ENCODE measurements around the genes AP3D1, GADD45B and DIRAS1.

DNA sequence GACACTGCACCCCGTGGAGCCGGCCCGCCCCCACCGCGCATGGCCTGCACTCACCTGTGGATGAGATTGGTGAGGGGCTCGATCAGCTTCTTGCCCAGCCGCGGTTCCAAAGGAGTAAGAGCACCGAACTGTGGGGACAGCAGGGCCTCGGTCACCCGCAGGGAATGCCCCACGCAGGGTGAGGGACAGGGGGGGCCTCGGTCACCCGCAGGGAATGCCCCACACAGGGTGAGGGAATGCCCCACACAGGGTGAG lies 22.4 kb downstream of the AP3D1 start:
- PRO-cap, 2 experiments = no peak in any of the 2 experiments

- PRO-cap, 2 experiments = no peak in any of the 2 experiments
These were observed 8.9 kb downstream of the AP3D1 start for GRCh38 chr19:2142394-2143028.

DNA sequence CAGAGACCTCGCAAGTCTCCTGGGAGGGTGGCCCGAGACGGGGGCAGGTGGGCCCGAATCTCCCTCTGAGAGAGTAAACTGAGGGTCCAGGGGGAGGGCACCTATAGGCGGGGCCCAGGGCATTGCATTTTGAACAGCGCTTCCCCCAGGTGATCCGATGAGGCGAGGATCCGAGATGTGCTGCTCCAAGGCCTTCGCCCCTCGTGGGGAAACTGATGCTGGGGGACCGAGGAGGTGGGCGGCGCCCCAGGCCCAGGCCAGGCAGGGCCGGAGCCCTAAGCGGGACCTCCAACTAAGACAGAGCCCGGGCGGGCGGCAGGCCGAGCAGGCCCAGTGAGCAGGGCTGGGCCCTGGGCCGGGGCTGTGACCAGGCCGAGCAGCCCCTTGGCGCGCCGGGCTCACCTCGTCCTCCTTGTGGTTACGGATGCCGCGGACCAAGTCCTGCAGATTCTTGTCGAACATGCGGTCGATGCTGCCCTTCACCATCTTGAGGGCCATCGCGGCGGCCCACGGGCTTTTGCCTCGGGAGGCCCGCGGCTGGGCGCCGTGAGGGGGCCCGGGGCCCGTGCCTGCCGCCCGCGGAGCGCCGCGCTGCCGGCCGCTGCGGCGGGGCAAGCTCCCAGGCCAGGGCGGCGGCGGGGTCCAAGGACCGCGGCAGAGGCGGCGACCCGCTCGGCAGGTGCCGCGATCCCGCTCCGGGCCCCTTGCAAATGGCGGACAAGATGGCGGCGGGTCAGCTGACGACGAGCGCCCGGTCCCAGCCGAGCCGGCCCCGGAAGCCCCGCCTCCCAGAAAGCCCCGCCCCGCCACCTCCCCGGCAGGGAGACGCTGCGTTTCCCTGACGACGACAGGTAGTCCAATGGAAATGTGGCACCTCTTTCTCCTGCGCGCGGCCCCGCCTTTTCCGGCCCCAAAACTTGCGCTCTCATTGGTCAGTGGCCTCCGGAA lies at the start of gene AP3D1:
Gene AP3D1 (minus strand): TSS at position 730 of the 948 bp plus-strand sequence.
- PRO-cap, 2 experiments = peak in 2 of 2 experiments; most common minus-strand start position 711 of the sequence (in 1)

GRCh38 chr19:2203702-2204434 lies 32.3 kb downstream of the PLEKHJ1 start:
- PRO-cap, 2 experiments = no peak in any of the 2 experiments

DNA sequence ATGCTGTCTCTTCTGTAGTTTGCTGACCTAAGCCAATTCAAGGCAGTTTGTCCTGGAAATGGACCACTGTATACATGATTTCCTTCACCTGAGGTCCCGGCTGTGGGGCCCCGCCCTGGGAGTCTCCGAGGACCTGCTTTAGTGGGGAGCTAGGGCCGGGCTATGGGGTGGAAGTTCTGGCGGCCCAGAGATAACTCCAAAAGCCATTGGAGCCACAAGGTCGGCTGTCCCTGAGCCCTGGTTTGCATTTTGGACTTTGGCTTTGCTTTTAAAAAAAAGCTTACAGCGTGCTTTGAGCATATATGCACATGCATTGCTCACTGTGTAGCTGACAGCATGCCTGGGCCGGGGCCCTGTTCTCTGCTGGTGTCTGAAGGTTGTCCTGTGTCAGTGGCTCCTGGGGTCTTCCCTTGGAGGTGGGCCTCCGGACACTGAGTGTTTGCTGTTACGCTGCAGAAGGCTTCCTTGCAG lies 23.4 kb downstream of the PLEKHJ1 start:
- PRO-cap, 2 experiments = no peak in any of the 2 experiments

DNA sequence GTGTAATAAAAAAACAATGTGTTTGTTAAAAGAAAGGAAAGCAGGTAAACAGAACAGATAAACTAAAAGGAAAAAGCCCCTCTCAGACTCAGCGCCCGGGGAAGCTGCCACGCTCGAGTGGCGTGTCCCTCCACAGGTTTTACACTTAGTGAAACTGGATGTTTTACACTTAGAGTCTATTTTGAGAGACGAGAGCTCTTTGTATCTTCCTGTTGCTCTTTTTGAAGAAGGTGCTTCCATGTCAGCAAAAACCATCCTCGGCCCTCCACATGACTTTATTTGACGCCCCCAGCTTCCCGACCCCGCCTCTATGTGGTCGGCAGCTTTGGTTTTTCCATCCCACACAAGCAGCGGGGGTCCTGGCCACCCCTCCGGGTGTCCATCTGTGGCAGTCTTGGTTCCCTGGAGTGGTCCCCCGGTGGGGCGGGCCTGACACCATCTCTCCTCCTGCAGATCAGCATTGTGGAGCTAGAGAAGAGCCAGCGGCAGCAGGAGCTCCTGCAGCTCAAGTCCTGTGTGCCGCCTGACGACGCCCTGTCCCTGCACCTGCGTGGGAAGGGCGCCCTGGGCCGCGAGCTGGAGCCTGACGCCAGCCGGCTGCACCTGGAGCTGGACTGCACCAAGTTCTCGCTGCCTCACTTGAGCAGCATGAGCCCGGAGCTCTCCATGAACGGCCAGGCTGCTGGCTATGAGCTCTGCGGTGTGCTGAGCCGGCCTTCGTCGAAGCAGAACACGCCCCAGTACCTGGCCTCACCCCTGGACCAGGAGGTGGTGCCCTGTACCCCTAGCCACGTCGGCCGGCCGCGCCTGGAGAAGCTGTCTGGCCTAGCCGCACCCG lies 20.1 kb downstream of the PLEKHJ1 start:
- PRO-cap, 2 experiments = no peak in any of the 2 experiments

DNA sequence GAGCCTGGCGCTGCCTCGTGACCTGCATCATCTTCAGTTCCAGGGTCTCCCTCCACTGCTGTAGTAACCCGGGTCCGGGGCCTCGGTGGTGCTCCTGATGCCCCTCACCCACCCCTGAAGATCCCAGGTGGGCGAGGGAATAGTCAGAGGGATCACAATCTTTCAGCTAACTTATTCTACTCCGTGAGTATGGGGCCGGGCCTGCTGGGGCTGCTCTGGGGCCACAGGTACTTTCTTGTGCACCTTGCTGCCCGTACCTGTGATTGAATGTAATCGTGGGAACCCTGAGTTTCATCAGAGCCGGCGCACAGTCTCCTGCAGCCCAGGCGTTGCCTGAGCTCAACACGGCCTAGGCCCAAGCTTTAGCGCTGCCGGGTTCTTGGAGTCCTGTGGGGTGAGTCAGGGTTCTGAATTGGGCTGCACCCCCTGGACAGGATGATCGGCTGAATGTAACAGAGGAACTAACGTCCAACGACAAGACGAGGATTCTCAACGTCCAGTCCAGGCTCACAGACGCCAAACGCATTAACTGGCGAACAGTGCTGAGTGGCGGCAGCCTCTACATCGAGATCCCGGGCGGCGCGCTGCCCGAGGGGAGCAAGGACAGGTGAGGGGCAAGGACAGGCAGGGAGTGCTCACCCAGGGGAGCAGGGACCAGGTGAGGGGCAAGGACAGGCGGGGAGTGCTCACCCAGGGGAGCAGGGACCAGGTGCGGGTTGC lies 10.5 kb downstream of the PEAK3 start:
- PRO-cap, 2 experiments = peak in 1 of 2 experiments; most common plus-strand start position 525 of the sequence (in 1)

GRCh38 chr19:2275740-2276645 lies 6.0 kb downstream of the PEAK3 start:
- PRO-cap, 2 experiments = no peak in any of the 2 experiments

GRCh38 chr19:2303506-2303983 lies 4.4 kb downstream of the LINGO3 start:
- PRO-cap, 2 experiments = no peak in any of the 2 experiments

- PRO-cap, 2 experiments = no peak in any of the 2 experiments
These were observed 3.4 kb downstream of the LSM7 start for GRCh38 chr19:2324473-2325924.

- PRO-cap, 2 experiments = peak in 2 of 2 experiments; most common plus-strand start chr19:2476127 (in 2)
These were observed at the start of gene GADD45B for GRCh38 chr19:2476078-2476983. TSS of gene GADD45B (plus strand) at chr19:2476127.

DNA sequence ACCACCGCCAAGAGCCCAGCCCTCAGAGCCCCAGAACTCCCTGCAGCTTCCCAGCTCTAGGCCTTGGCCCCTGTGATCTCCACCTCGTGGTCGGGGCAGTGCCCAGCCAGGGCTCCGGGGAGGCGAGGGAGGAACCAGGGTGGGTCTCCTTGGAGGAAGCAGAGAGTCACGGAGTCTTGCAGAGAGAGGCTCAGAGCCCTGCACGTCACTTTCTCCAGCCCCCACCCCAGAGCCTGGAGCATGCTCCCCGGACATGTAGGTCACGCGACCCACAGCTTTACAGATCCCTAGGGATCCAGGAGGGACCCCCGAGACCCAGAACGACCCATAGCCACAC lies 11.9 kb downstream of the GADD45B start:
- PRO-cap, 2 experiments = no peak in any of the 2 experiments

DNA sequence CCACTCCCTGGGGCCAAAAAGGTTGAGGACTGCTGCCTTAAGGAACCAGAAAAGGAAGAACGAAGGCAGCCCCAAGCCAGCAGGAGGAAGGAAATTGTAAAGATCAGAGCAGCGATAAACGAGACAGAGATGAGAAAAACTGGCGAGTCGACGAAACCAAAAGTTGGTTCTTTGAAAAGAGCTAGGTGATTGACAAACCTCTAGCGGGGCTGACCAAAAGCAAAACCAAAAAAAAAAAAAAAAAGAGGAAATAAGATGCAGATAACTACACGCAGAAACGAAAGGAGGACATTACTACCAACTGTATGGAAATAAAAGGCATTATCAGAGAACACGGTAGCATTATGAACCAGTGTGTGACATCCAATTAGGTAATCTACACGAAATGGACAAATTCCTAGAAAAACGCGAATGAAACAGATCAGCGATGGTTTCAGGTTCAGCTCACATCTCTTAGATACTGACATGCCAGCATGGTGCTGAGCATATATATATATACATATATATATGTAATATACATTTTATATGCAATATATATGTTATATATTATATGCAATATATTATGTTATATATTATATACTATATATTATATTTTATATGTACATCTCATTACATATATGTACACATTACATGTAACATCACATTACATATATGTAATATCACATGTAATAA lies 77.1 kb downstream of the GADD45B start:
- PRO-cap, 2 experiments = no peak in any of the 2 experiments

- PRO-cap, 2 experiments = no peak in any of the 2 experiments
These were observed 103.2 kb downstream of the GADD45B start for GRCh38 chr19:2578718-2579842.

- PRO-cap, 2 experiments = no peak in any of the 2 experiments
These were observed 85.9 kb downstream of the GNG7 start for GRCh38 chr19:2616555-2617107.

- PRO-cap, 2 experiments = no peak in any of the 2 experiments
These were observed at the start of gene DIRAS1 for GRCh38 chr19:2721310-2721862. TSS of gene DIRAS1 (minus strand) at chr19:2721372.

- PRO-cap, 2 experiments = no peak in any of the 2 experiments
These were observed 1.8 kb downstream of the ZNF57 start for GRCh38 chr19:2902546-2902927.

DNA sequence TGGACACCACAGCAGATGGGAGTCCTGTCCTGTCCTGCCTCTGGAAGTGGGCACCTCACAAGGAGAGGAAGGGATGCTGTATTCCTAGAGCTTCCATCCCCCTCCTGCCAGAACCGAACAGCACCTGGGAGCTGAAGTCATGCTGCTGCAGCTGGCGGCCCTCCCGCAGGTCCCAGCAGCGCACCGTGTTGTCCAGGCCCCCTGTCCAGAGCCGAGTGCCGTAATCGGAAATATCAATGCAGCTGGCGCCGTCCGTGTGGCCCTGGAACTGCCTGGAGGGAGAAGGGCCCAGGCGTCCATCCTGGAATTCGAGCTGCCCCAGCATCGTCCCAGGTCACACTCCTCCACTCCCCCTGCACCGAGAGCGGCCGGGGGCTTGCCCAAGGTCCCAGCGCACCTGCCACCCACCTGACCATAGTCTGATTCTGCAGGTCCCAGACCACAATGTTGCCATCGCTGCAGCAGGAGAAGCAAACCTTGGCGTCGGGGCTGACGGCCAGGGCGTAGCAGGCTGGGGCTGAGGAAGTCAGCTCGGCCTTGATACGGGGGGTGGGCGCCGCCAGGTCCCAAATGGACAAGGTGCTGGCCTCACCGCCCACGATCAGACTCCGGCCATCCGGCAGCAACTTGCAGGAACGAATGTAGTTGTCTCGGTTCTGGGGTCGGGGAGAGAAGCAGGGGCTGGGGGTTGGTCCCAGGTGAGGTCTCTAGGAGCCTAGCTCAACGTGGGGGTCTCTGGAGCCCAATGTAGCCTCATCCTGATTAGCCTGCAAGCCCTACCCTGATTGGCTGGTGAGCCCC lies 23.6 kb downstream of the TLE2 start:
- PRO-cap, 2 experiments = no peak in any of the 2 experiments

DNA sequence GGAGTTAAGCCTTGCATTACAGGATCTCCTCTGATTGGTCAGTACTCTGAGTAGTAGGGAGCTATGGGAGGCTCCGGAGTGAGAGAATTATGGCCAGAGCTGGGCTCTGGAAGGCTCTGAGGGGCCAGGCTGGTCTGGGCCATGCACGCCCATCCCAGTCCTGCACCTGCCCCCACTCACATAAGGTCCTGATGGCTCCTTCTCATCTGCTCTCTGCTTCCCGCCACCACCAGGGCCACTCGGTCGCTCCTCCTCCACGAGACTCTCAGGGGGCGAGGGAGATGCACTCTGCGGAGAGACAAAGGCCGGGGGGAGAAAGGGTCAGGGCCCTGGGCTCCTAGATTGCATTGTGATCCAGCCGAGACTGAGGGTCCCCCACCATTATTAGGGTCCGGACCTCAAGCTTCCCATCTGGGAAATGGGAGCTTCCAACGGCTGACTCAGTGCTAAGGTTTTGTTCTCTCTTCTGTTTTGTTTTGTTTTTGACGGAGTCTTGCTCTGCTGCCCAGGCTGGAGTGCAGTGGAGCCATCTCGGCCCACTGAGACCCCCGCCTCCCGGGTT lies 13.5 kb downstream of the TLE2 start:
- PRO-cap, 2 experiments = no peak in any of the 2 experiments

GRCh38 chr19:3041702-3042613 lies 12.9 kb upstream of the TLE2 start:
- PRO-cap, 2 experiments = no peak in any of the 2 experiments